Airway epithelial cell (primary cell): ENCODE measurements around the gene FNDC4.

- RAMPAGE, long total RNA, result no peak
Observed at GRCh38 chr2:27217926-27218349, 769 bp downstream of the CAD start.

GRCh38 chr2:27303010-27303360, 5.3 kb downstream of the UCN start:
- RAMPAGE, long total RNA, result no peak

GRCh38 chr2:27355769-27356626, 566 bp downstream of the GTF3C2 start:
- RAMPAGE, long total RNA, result no peak

- RAMPAGE, long total RNA, result no peak
Observed at GRCh38 chr2:27408232-27408587, 1.2 kb downstream of the PPM1G start.

DNA sequence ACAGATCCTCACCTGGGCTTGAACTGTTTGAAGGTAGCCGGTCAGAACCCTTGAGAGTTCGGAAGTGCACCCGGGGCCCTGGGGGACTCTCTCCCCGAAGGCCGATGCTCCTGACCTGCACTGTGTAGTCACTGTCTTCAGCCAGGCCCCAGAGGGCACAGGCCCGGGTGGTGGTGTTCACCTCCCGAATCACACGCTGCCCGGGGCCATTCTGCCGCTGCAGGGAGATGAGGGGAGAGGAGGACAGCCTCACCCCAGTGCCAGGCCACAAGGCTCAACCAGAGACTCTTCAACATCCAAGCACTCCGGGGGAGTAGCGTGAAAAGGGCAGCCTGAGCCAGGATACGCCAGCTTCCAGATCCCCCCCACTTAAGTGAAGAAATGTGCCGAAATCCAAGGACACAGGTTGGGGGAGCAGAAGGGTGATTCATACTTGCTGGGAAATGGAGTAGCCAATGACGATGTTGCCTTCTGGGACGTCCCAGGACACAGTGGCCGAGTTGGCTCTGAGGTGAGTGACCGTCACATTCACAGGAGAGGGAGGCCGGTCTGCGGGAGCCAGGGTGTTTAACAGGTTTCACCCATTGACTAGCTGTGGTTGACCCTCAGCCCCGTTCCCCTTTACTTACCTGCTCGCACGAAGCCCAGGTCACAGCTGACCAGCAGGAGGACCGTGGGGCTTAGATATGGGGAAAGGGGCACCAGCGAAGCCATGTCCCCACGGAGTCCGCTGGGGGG, 913 bp downstream of the FNDC4 start:
- RAMPAGE, long total RNA, result no peak

GRCh38 chr2:27494656-27495558, at the start of gene FNDC4:
Gene FNDC4, minus strand, starts transcription at chr2:27495200.
- RAMPAGE, long total RNA, result no peak

- RAMPAGE, long total RNA, result no peak
Observed at GRCh38 chr2:27507201-27507906, 10.7 kb downstream of the GCKR start.

DNA sequence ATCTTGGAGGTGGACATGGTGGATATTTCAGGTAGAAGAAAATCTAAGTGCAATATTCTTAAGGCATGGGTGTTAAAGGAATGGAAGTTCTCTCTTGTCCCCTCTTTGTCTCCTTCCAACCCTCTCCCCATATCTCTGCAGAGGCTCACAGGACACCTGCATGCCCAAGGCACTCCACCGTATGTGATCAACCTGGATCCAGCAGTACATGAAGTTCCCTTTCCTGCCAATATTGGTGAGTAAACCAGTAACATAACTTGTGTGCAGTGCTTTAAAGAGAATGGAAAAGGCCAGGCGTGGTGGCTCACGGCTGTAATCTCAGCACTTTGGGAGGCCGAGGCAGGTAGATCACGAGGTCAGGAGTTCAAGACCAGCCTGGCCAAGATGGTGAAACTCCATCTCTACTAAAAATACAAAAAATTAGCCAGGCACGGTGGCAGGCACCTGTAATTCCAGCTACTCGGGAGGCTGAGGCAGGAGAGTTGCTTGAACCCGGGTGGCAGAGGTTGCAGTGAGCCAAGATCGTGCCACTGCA, 935 bp downstream of the GPN1 start:
- RAMPAGE, long total RNA, result no peak

DNA sequence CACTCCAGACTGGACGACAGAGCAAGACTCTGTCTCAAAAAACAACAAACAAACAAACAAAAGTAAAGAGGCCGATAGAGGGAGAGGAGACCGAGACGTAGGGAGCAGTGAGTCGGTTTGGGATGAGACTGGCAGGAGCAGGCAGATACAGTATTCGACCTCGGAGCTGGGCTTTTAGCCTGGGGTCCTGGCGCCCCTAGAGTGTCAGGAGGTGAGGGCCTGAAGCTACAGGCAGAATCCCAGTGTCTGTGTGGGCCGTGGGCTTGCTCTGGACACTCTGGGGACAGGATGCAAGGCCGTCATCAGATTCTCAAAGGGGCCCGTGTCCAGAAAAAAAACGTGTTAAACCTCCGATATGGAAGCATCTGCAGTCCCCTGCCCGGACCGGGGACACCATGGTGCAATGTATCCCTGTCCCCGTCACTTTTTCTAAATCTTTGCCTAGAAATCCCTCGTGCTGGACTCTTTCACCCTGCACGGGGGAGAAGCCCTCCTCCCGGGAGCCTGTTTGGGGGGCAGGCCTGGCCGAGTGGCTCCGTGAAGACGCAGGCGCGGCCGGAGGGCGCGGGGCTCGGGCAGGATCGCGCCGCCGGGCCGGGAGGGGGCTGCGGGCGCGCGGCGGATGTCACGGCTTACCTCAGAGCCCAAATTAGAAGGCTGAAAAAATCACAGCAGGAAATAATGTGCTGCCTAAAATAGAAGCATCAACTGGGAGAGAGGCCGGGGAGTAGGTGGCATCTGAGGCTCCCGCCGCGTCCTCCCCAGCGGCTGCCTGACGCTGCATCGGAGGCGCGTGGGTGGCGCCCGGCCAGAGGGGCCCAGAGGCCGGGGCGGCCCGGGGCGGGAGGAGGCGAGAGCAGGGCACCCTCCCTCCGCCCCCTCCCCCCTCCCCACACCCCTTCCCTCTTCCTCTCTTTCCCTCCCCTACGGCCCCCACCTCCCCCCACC, 51.5 kb downstream of the SLC4A1AP start:
- RAMPAGE, long total RNA, result no peak

DNA sequence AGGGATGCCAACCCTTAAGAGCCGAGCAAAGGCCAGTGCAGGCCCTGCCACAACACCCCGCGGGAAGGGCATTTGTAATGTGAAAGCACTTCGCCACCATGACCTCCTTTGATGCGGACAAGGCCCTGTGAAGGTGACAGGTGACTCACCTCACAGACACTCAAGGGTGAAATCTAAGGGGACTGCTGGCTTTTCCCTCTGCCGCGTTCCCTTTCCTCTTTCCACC, 50.1 kb upstream of the MRPL33 start:
- RAMPAGE, long total RNA, result no peak

GRCh38 chr2:27795516-27796726, 24.4 kb downstream of the MRPL33 start:
- RAMPAGE, long total RNA, result no peak

DNA sequence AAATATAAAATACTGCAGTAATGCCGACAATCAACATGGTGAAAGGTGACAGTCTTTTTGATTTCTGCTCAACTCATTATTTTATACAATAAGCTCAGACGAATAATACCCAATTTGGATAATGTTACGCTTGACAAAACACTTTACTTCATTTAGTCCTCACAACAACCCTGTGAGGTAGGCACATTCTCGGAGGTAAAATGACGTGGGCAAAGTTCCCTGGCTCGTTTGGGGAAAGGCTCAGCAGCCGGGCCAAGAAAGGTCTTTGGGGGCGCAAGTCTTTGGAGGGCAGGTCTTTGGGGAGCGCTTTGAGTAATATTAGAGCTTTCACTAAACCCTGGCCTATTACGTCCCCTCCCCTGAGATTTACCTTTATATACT, 495 bp downstream of the RBKS start:
- RAMPAGE, long total RNA, result no peak

DNA sequence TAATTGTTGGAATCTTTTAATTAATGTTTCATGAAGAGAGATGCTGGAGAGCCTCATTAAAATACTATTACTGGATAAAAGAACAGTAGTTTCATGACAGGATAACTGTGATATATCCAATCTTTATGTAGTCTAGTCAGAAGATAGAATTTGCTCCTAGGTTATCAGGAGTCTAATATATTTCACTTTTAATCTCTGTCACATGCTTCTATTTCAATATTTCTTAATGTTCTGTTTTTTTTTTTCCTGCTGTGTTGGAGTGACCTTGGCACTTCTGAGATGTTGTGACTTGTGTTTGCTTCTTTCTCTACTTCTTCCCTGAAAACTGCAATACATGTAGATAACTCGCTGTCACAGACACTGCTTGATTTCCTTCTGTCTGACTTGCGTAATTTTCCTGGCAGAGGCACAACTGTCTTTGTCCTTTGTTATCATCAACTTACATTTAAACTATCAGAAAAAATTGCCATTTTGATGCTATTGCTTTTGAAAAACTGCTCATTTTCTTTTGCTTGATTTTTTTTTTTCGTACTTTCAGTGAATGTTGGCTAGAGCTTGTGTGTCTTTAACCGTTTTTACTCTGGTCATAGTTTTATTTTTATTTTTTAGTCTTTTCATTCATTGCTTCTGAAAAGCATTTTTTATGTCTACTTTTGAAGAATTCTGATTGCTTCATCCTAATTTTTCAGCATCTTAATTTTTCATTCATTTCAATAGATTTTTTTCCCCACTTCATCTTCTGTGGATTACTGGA, 69.0 kb downstream of the BABAM2 start:
- RAMPAGE, long total RNA, result no peak

DNA sequence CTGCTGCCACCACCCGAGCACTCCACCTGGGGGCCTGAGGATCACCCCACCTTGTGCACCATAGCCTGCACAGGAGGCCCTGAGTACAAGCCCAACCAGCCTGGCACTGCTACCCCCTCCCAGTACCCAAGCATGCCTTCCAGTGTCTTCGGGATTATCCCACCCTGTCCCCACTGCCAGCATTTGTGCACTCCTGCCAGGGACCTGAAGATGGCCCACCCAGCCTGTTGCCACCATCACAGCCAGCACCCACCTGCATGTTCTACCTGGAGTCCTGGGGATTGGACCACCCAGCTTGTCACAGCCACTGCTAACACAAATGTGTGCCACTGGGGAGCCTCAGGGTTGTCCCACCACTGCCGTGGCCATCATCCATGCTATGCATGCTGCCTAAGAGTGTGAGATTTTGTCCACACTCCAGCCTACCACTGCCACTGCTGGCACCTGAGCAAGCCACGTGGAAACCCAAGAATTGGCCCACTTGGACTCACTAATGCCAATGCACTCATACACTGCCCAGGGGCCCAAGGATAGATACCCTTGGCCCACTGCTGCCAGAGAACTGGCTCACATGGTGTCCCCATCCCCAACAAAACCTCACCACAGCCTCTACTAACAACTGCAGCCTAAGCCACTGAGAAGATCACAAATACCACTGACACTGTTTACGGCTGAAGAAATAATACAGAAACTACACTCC, 217.2 kb upstream of the FOSL2 start:
- RAMPAGE, long total RNA, result no peak

DNA sequence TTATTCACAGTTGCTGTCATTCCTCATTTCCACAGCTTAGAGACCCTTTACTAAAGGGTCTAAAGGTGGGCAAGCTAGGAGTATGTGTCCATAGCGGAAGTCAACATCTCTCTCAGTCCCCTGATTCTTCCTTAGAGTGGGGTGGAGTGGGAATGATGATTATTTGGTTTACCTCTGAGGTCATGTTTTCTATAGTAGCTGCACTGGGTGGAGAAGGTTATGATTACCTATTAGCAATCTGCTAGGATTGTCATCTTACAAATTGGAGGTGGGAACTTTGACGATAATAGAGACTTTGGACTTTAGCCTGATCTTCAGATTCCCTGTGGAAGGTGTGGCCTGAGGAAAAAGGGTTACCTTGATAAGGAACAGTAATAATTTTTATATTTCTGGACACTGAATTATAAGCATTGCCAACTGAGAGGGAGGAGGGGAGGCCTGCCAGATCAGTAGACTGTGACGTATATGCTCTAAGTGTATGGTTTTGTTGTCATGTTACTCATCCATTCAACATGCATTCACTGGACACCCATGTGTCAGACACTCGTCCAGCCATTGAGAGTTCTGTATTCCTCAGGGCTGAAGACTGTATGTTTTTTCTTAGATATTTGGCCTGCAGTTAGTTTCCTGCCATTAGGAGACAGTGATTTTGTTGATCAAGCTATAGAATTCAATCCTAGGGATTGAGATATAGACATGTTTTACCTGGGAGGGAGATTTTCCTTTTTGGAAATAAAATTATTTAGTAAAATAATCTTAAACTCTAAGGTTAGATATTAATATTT, 183.3 kb upstream of the FOSL2 start:
- RAMPAGE, long total RNA, result no peak

- RAMPAGE, long total RNA, result no peak
Observed at GRCh38 chr2:28344578-28345210, 48.0 kb upstream of the FOSL2 start.

GRCh38 chr2:28378651-28378845, 14.1 kb upstream of the FOSL2 start:
- RAMPAGE, long total RNA, result no peak

DNA sequence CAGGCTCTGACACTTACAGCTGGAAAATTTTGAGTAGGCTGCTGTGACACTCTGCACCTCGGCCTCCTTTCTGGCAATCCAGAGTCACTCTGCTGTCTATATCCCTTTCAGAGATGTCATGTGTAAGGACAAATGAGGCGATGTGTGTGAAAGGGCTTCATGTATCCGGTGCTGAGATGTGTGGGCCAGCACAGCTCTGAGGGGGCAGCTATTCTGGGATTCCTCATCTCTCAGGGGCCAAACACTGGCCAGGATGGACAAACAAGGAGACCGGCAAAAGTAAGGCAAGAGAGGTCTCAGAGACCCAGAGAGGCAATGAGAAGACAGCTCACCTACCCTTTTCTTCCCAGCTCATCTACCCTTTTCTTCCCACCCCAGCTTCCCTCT, 3.5 kb upstream of the FOSL2 start:
- RAMPAGE, long total RNA, result no peak

GRCh38 chr2:28583742-28584708, 88.2 kb downstream of the PLB1 start:
- RAMPAGE, long total RNA, result no peak

GRCh38 chr2:28598348-28599066, 102.6 kb downstream of the PLB1 start:
- RAMPAGE, long total RNA, result no peak